ENCODE data around the gene STPG4.

- PRO-cap: no peak
These were observed 99.0 kb downstream of the TTC7A start for GRCh38 chr2:47039836-47040584.

DNA sequence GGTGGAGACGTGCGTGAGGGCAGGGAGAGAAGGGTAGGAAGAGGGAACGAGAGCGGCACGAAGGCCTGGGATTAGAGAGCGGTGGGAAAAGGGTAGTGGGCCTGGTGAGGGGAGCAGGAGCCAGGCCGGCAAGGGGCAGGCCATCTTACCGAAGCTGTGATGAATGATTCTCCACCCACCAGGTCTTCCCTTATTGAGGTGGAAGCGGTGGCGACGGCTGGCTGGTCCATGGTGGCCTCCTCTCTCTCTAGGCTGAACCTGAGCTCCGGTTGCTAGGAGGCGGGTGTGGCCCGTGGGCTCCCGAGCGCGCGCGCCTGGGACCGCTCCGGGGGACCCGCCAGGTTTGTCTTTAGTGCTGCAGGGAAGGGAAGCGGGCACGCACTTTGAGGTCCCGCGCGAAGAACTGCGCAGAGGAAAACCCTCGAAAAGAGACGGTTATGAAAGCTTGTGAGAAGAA, at the start of gene STPG4:
Gene STPG4, minus strand, starts transcription at position 287 of the 457 bp plus-strand sequence.
- PRO-cap: no peak

DNA sequence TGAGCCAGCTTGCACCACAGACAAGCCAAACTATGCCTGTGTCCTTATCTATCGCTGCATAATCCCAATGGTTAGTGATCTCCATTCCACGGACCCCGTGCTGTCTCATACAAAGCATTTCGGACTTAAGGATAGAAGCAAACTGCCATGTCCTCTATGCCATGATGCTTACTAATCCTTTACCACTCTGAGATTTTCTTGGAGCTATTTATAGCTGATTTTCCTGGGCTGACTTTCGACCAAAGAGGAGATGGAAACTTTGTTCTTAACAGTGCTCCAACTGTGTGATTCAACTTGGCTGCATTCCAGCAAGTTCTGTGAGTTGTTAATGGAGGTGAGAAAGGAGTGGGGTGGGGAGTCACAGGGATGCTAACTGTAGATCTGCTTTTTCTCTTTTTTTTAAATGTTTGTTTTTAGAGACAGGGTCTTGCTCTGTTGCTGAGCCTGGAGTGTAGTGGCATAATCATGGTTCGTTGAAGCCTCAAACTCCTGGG, 11.6 kb upstream of the EPCAM start:
- PRO-cap: no peak

- PRO-cap: no peak
These were observed 92.2 kb upstream of the MSH6 start for GRCh38 chr2:47690715-47691191.

- PRO-cap: no peak
These were observed 10.2 kb downstream of the FBXO11 start for GRCh38 chr2:47896016-47896649.

DNA sequence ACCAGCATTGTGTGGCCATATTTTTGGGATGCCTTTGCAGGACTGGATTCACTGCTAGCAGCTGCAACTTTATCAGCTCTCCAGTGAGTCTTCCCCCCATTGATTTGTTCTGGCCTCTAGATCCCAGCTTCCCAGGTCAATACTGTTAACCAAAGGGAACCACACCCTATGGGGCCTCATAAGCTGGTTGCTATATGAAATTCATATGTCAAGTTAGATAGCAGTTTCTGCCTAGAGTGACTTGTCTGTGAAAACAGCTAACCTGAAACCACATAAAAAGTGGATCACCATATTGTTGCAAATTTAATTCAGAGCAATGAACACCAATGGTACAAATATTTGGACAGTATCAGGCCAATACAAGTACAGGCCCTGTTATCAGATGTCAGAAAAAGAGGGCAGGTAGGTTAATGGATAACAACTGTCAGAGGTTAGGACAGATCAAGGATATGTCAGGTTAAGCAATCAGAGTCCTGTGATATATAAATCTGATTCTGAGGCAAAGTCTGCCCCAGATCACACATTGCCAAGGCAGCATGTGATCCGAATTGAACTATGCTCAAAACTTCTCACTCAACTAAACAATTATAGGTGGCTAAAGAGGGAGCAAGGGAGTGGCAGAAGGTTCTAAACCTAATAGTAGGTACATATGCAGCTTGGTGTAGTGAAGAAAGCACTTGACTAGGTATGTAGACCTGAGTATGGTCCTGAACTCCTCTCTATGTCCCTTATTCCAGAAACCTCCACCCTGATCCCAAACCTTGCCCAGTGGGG, 94.7 kb upstream of the FOXN2 start:
- PRO-cap: no peak

DNA sequence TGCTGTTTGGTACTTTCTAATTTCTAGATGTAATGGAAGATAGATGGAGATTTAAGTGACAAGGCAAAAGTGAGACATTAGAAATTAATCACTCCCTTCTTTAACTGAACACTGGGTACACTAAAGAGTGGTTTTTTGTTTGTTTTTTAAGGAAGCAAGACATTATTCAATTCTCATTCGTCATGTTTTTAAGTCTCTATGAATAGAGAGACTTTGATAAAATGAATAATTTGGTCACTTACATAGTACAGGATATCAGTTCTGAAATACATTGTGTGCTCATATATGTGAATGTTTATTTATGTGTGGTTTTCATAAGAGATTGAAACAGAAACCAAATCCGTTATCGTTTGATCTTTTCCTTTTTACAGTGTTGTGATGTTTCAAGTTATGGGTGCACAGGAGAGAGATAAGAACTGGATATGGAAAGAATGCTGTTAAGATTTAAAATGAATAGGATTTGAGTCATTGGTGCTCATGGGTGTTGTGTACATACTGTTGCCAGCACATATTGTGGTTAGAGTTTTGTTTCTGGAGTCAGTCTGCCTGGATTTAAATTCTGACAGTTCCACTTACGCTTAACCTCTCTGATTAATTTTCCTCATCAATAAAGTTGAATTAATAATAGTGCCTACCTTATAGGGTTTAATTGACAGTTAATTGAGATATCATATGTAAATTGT, 29.6 kb downstream of the FOXN2 start:
- PRO-cap: no peak

GRCh38 chr2:48398224-48398529, 42.4 kb upstream of the PPP1R21 start:
- PRO-cap: no peak

DNA sequence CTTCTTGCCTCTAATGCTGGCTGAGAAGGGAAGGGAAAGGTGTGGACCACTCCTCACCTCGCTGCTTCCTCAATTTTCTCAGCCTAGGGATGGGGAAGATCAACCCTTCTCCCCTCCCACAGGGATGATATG, 598 bp downstream of the PPP1R21 start:
- PRO-cap: no peak

- PRO-cap: no peak
These were observed 20.1 kb upstream of the STON1 start for GRCh38 chr2:48509806-48510245.

DNA sequence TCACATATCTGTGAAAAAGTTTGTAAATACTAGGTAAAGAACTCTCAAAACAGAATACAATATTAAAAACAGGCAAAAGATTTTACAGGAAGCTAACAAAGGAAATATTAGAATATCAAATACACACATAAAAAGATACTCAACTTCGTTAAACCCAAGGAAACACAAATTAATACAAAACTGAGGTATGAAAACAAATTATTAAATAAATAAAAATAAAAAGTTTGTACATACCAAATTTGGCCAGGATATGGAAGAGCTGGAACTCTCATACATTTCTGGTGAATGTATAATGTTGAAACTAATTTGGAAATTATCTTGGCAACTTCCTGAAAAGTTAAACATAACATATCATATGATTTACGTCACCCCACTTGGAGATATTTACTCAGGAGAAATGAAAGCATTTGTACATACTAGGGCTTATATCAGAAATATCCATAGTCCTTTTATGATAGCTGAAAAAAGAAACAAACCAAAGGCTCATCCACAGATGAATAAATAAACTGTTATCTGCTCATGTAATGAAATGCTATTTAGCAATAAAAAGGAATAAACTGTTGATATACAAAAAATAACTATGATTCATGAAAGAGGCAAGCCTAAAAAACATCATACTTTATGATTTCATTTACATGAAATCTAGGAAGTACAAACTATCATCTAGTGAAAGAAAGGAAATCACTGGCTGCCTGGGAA, 318.1 kb upstream of the NRXN1 start:
- PRO-cap: no peak

- PRO-cap: no peak
These were observed 833.2 kb upstream of the CHAC2 start for GRCh38 chr2:52934202-52934964.

DNA sequence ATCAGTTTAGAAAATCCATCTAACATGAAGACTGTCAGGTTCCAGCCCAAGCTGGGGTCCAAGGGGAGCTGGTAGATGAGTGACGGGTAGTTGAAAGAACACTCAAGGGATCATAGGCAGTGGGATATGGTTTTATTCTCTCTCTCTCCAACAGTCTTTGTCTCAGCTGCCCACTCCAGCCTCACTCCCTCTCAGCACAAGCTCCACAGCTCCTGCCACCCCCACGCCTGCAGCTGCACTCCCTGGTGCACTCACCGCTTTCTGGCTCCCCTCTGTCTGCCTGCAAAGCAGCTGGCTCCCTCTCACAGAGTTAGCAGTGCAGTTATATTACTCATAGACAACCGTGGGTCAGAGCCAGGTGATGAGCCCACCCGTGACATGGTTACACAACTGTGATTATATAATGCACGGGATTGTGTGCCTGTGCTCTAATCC, 277.0 kb upstream of the CHAC2 start:
- PRO-cap: no peak

GRCh38 chr2:53992819-53993306, 21.9 kb downstream of the ACYP2 start:
- PRO-cap: no peak

DNA sequence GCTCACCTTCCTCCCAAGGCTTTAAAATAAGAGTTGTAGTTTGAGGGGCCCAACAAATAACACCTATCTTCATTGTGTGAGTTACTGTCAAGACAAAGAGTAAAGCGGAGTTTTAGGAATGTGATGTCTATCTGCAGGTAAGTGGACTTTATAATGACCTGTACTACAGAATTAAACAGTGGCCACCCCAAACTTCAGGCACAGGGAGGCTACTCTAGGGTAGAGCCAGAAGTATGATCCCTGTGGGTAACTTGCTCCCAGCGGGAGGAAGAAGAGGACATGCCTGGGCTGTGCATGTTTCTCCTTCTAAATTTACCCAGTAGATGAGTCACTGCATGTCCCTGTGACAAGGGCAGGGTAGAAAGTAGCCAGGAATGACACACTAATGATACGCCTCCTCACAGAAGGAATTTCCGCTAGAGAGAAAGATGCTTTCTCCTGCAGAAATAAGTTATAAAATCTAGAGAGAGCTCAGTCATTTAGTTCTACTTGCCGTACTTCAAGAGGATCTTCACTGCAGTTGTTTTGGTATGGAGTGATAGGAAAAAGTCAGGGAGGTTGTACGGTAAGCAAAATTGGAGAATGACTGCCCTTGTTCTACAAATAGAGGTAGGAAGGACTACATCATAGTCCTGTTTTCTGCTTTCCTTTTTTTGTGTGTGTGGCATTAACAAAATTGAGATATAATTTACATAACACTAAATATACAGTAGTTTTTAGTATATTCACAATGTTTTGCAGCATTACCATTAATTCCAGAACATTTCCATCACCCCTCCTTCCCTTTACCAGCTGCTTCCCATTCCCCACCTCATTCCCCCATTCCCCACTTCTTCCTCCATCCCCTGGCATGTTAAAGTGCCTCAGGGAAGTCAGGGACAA, 133.0 kb downstream of the TSPYL6 start:
- PRO-cap: no peak

DNA sequence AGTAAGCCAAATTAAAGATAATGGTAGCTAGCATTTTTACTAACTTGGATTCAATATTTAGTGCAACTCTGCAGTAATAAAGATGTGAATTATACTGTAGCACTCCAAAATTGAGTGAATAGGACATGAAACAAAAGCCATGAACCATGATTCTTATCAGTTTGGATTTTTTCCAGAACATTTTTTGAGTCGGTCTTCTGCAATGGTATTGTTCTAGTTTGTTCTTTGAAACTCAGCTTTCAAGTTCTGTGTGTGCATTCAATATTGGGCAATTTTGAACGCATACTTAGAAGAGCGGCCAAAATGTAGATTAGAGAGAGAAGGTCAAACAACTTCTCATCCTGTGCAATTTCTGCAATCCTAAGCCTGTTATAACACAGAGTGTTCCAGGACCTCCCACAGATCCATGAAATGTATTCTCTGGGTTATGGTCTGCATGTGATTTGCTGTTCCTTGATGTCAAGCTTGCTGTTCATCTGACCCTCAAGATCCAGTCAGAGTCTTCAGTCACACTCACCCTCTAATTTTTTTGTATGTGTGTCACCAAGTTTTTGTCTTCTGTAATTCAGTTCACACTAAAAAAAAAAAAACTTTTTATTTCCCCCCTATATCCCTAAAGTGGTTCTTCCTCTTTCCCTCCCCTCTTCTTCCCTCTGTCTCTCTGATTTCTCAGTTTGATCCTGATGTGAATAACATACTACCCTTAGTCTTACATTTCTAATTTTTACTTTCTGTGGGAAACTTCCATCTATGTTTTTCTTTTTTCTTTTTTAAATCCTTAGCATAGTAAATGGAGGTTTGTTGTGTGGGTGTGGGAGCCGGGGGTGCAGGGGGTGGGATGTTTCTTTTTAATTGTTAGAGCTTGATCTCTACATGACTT, 48.2 kb downstream of the TSPYL6 start:
- PRO-cap: no peak

GRCh38 chr2:54240473-54241089, 15.4 kb downstream of the TSPYL6 start:
- PRO-cap: no peak

GRCh38 chr2:54329749-54330700, 659 bp upstream of the C2orf73 start:
- PRO-cap: bidirectional peak, plus-strand start at chr2:54330505, minus-strand start at chr2:54330543

DNA sequence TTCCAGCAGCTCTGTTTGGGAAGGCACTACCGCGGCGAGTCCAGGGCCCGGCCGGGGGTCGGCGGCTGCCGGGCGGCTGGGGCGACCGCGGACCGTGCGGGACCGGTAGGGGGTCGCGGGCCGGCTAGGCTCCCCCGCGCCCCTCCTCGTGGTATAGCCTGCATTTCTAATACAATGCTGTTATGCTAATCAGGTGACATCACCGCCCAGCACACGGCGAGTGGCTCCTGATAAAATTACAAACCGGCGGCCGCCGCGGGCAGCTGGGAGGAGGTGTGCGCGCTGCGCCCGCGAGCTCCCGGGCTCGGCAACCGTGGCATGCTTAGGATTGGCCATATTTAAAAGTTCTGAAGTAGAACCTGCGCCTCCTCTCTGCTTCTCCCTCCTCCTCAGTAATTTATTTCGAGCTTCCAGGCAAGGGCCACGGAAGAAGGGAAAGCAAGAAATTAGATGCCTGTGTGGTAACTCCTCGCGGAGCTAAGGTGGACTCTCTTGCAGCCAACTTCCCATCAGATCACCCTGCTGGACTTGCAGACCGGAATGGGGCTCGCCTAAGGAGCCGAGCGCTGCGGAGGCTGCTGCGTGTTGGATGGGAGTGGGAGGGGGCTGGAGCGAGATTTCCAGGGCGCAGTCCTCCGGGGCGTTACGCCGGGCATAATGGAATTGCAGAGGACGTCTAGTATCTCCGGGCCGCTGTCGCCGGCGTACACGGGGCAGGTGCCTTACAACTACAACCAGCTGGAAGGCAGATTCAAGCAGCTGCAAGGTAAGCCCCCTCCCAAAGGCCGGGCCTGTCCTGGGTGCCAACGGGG, 102.2 kb downstream of the SPTBN1 start:
- PRO-cap: no peak

DNA sequence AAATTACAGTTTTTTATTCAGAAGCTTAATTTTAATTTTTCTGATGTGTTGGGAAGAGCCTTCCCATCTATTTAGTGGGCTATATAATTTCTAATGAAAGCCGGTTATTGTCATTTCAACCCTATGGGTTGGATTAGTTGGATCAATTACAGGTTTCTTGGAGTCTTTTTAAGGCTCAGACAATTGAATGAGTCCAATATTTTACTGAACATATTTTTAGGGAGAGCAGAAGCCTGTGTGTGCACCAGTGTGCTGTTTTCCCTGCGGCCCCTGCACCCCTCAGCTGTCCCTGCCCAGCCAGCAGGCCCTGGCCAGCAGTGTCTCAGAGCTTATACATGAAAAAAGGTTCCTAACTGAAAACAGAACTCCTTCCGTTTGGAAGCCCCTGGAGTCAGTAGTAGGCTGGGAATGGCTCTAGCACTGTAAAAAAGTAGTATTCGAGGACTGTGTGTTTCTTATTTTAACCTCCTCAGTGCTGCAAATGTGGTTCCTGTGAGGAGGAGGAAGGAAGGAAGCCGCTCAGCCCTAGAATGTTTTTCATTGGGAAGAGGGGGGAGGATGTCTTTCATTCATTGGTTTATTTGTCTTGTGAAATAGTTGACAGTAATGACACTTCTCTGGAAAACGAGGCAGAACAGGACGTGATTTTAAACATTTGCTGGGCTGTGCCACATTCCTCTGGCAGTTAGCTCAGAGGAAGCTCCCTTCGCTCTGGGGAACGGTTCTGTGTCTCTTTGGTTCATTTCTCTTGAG, 103.4 kb downstream of the SPTBN1 start:
- PRO-cap: no peak